Epithelial cell of proximal tubule (primary cell): ENCODE measurements around a stretch of chr2.

- RAMPAGE, long total RNA = no peak
- RRBS = no CpG with 5 or more reads among the region's 5 CpGs
Observed at GRCh38 chr2:237740786-237741076, 57.8 kb upstream of the RBM44 start.

- RAMPAGE, long total RNA = no peak
- RRBS = no CpG with 5 or more reads among the region's 9 CpGs
Observed at GRCh38 chr2:237755415-237756075, 43.0 kb upstream of the RBM44 start.

DNA sequence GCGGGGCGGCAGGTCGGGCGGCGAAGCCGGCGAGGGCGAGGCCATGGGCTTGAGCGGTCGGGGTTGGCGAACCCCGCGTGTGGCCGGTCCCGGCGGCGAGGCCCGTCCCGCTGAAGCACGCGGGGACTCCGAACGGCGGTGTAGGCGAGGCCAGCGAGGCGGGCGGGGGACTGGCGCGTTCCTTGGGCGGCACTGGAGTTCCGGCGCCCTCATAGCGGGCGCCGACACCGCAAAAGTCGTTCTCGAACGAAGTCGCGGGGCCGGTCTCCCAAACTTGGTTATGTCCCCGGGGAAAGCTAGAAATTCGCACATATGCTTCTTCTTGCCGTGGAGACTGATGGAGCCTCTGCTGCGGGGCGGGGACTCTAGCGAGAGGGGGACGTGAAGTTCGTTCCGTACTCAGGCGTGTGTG, 306 bp downstream of the RBM44 start:
- RAMPAGE, long total RNA = no peak
- RRBS = 72% methylated on average over 29 of the region's 53 CpGs

GRCh38 chr2:237902631-237903118, 43.3 kb downstream of the RAMP1 start:
- RAMPAGE, long total RNA = no peak
- RRBS = no CpG with 5 or more reads among the region's 8 CpGs

DNA sequence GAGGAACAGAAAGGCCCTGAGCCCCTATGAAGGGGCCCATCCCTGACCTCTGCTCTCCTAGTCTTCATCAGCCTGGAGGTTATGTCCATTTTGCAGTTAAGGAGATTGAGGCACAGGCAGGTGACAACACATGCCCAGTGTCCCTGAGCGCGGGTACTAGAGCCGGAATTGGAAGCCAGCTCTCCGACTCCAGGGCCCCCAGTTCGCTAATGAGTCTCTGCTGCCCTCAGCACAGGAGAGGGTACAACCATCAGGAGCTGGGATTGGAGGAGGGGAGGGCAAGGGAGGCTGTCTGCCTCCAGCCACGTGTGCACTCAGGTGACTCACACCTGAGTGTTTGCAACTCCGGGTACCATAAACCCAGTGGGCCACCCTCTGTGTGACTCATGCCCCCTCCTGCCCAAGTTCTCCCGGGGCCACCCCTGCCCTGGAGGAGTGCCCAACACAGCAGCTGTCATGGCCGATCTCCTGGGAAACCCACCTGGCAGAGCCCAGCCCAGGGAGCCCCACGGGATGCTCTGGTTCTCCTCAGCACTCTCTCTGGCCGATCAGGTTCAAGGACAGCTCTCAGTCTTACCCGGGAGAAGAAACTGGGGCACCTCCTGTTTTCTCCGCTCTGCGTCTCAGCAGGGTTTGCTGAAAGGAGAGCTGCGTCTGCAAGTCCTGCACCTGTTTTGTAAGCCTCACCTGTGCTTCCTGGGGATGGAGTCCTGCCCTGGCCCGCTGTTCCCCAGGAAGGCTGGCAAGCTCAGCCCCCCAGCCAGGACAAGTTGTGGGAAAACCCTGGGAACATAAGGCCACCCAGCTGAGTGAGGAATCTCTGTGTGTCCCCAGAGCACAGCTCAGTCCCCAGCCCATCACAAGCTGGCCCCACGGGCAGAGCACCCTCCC, 44.1 kb upstream of the UBE2F start:
- RAMPAGE, long total RNA = no peak
- RRBS = 7% methylated on average over 2 of the region's 17 CpGs

GRCh38 chr2:237967248-237968330, 775 bp downstream of the UBE2F start:
- RAMPAGE, long total RNA = no peak
- RRBS = 1% methylated on average over 22 of the region's 72 CpGs

- RAMPAGE, long total RNA = no peak
- RRBS = no CpG with 5 or more reads among the region's 15 CpGs
Observed at GRCh38 chr2:238098856-238099508, 1.2 kb upstream of the ESPNL start.

DNA sequence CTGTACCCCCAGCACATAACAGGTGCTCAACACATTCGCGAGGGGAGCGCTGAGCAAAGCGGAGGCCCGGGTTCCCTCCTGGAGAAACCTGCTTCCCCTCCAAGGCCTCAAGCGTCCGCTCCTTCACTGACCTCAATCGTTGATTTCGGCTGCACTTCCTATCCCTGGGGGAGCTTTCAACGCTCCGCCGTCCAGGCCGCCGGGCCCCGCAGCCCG, 8.7 kb downstream of the HES6 start:
- RAMPAGE, long total RNA = no peak
- RRBS = no CpG with 5 or more reads among the region's 16 CpGs

- RAMPAGE, long total RNA = no peak
- RRBS = no CpG with 5 or more reads among the region's 14 CpGs
Observed at GRCh38 chr2:238249981-238250753, 10.3 kb upstream of the HES6 start.

- RAMPAGE, long total RNA = no peak
- RRBS = no CpG with 5 or more reads among the region's 12 CpGs
Observed at GRCh38 chr2:238297591-238298131, 9.3 kb upstream of the PER2 start.

- RAMPAGE, long total RNA = no peak
- RRBS = no CpG with 5 or more reads among the region's 7 CpGs
Observed at GRCh38 chr2:238306417-238306902, 13.9 kb upstream of the TRAF3IP1 start.

GRCh38 chr2:238381491-238382071, 45.1 kb upstream of the ASB1 start:
- RAMPAGE, long total RNA = no peak
- RRBS = no CpG with 5 or more reads among the region's 14 CpGs

- RAMPAGE, long total RNA = no peak
- RRBS = no CpG with 5 or more reads among the region's 9 CpGs
Observed at GRCh38 chr2:238433471-238433718, 6.7 kb downstream of the ASB1 start.

DNA sequence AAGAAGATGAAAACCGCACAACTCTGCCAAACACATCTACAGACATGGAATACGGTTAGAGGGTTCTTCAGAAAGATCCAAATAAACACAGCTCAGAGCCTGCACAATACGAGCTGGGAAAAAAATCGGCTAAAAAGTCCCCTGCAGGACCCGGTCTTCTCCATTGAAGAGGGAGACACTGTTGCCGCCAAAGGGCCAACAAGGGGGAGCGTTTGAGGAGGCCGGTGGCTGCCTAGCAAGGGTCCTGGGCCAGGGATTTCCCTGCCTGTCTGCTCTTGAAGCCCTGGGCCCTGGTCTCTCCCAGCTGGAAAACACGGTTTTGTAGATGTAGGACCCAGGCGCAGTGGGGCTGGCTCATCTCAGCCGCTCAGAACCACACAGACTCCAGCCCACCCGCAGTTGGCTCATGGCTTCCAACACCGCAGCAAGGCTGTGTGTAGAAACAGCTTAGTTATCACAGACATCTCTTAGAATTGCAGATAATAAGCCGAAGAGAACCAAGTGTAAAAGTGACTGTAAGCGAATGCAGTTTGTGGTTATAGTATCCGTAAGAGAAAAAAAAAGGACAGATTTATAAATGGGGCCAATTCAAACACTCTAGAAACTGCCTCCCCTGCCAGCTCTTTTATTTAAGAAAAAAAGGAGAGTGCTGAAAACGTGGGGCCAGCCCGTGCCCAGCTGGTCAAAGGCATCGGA, 57.0 kb upstream of the TWIST2 start:
- RAMPAGE, long total RNA = no peak
- RRBS = 84% methylated on average over 4 of the region's 19 CpGs

GRCh38 chr2:238848194-238848790, 407 bp downstream of the TWIST2 start:
- RAMPAGE, long total RNA = no peak
- RRBS = 2% methylated on average over 14 of the region's 69 CpGs

DNA sequence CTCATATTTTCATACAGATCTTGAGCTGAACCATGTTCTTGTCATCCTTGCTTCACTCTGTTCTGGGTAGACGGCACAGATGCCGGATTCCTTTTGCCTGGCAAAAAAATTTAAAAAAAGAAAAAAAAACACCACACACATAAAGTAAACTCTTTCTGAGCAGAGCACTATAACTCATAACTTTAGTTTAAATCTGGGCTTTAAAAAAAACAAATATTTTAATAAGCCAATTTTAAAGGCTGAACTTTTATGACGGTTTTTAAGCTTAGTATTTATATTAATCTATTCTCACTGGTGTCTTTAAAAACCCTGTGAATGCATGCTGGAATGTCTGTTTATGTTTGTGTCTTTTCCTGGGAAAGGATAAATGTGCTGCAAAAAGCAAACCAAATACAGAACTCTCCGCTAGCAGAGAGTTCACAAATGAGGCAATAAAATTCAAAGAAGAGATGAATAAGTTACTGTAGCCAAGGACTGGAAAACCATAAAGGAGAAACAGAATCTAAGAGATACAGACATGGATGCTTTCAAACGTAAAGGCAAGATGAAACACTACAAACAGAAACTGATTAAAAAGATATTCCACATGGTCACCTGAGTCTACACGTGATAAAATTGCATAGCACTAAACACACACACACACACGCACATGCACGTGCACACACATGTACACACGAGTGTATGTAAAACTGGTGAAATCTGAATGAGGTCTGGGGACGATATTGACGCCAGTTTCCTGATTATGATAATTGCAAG, 4.3 kb downstream of the TWIST2 start:
- RAMPAGE, long total RNA = no peak
- RRBS = no CpG with 5 or more reads among the region's 11 CpGs

DNA sequence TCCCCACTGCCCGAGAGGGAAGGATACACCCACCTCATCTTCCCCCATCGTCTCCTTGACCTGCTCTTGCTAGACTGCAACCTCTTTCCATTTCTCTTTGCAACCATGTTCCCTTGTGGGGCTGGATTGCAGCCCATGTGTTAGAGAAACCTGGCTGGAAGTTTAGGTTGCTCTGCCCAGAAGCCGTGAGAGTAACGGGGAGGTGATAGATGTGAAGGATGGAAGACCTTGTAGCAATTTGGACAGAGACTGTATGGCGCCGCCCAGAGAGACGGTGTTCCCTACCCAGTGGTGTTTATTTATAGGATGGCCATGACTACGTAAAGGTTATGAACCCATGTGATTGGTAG, 143.7 kb downstream of the TWIST2 start:
- RAMPAGE, long total RNA = no peak
- RRBS = no CpG with 5 or more reads among the region's 8 CpGs

- RAMPAGE, long total RNA = no peak
- RRBS = 67% methylated on average over 3 of the region's 24 CpGs
Observed at GRCh38 chr2:239156776-239157775, 243.7 kb downstream of the HDAC4 start.

DNA sequence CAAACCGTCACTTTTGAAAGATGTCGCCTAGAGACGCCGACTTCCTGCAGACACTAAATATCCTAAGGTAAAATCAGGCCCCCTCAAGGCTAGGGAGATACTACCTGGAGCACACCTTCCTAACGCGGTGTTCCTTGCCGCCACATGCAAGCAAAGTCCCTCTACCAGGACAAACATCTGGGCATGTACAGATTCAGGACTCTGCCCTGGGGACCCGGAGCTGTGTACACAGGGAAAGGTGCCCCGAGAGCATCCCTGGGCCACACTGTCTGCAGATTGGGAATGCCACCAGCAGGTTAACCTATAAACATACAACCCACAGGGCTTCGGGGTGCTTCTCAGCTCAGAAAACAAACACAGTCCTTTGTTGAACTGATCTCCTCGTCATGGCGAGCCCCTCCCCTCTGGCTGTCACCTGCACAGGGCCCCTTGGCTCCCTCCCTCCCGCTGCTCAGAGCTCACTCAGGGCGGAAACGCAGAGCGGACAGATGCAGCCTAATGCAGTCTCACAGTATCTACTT, 218.9 kb downstream of the HDAC4 start:
- RAMPAGE, long total RNA = no peak
- RRBS = no CpG with 5 or more reads among the region's 16 CpGs

GRCh38 chr2:239249786-239250400, 150.9 kb downstream of the HDAC4 start:
- RAMPAGE, long total RNA = no peak
- RRBS = no CpG with 5 or more reads among the region's 22 CpGs